RPMI7951 (cell line): Measurements from ENCODE around the genes LRFN2, TSPO2 and MDFI.

GRCh38 chr6:39276480-39276840 lies 37.8 kb downstream of the KCNK17 start:
- RAMPAGE, long total RNA: no peak

DNA sequence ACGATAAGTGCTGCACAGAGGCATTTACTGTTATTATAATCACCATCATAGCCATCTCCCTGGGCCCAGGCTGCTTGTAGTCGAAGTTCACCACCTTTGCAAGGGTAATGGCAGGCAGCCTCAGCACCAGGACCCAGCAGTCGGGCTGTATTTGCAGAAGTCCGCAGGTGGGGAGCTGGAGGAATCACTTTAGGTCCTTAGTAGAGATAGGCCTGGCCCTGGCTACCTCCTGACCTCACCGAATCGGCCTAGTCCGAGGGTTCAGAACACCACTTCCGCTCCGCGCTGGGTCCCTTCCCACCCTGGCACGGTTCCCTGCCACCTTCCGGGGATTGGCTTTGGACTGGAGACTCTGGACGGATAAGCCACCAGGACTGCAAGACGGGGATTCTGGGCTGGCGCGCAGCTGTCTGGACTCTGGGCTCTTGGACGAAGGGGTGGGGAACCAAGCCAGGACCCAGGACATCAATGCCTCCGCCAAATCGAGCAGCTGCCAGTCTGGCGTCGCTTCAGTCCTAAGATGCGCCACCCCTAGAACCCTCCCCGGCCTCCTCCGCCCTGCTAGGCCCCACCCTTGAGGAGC lies 1.4 kb downstream of the KCNK17 start:
- RAMPAGE, long total RNA: no peak

DNA sequence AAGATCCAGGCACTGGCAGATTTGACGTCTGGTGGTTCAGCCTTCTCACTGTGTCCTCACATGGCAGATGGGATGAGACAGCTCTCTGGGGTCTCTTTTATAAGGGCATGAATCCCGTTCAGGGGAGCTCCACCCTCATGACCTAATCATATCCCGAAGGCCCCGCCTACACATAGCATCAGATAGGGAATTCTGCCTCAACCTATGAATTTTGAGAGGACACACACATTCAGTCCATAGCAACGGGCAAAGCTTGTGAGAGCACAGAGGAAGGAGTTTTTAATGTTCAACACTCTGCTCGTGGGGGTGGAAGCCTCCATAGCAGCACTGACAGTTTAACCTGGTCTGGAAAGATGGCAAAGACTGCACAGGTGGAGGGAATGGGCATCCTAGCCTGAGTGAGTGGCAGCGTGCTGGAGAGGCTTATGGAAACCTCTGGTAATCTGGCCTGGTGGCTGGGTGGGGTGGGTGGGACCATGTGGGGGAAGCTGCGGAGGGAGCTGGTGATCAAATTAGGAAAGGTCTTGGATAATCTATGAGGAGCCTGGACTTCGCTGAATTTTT lies 27.6 kb downstream of the DAAM2 start:
- RAMPAGE, long total RNA: no peak

DNA sequence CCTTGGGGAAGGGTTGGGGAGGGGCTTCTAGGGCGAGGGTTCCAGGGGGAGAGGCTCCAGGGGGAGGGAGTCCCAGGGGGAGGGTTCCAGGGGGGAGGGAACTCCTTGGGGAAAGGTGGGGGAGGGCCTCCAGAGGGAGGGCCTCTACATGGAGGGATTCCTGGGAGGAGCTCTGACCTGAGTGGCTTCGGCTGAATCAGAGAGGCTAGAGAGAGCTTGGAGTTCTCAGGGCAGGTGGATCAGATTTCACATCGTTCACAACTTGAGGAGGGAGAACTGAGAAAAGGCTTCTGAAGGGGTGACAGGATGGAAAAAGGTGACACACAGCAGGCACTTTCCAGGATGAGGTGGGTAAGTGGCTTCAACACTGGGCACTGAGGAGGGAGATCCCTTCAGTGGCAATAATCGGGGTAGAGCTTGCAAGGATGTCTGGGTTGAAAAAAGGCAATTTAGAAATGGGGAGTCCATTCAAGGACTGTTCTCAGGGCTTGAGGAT lies 49.2 kb downstream of the DAAM2 start:
- RAMPAGE, long total RNA: no peak

DNA sequence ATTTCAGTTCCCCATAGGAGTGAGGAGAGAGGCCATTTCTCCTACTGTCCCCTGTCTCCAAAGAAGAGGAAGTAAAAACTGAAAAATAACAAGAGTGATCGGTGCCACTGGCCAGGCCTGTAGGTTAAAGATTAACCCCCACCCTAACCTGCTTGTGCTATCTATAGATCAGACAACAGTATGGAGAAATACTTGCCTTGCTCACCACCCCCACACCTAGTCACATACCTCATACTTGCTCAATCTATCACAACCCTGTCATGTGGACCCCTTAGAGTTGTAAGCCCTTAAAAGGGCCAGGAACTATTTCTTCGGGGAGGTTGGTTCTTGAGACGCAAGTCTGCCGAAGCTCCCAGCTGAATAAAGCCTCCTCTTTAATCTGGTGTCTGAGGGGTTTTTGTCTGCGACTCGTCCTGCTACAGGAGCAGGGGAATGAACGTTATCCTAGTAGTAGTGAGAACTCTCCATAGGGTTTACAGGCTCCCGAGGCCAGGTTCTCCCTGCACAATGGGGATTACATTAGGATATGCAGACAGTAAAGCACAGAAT lies 204.2 kb upstream of the MOCS1 start:
- RAMPAGE, long total RNA: no peak

DNA sequence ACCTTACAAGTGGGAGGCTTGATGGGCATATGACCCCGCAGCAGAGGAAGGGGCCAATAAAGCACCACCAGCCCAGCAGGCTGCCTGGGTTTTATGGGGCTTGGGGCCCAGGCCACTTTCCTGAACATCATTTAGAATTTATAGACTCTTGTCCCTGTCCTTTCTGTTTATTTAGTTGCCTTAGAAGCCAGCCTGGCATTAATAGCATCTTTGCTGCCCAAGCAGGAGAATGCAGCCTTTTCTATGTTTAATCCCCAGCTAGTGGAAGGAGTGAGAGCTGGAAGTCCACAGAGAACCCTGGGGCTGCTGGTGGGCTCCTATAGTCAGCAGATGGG lies 14.7 kb downstream of the LRFN2 start:
- RAMPAGE, long total RNA: no peak

GRCh38 chr6:40586853-40588223 lies at the start of gene LRFN2:
LRFN2 (minus strand) TSS chr6:40587364.
- RAMPAGE, long total RNA: no peak

- RAMPAGE, long total RNA: no peak
Measured at GRCh38 chr6:40779378-40779612, 192.1 kb upstream of the LRFN2 start.

GRCh38 chr6:41040265-41041156 lies 1.5 kb upstream of the UNC5CL start:
- RAMPAGE, long total RNA: no peak

DNA sequence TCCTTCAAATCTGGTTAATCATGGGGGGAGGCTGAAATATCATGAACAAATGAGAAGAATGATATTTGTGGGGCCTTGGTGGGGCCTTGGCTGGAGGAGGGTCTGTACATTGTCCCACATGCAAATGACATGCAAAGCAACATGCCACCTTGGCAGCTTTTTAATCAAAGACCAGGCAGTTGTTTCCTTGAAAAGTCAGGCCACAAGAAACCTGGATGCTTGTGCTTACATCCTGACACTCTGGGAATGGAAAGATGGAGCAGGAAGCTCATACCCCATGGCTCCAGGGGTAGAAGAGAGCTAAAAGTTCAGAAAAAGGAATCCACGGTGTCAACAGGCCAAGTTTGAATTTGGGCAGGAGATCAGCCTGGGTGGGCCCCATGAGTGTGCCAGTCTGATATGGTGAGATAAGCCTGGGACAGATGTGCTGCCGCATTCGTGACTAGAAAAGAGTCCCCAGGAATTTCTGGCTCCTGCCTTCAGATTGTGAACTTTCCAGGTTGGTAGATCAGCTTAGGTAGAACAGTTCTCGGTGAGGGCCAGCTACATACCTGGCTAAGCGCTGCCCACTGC lies at the start of gene TSPO2:
Gene TSPO2, plus strand, starts transcription at position 421 of the 573 bp plus-strand sequence.
- RAMPAGE, long total RNA: no peak

DNA sequence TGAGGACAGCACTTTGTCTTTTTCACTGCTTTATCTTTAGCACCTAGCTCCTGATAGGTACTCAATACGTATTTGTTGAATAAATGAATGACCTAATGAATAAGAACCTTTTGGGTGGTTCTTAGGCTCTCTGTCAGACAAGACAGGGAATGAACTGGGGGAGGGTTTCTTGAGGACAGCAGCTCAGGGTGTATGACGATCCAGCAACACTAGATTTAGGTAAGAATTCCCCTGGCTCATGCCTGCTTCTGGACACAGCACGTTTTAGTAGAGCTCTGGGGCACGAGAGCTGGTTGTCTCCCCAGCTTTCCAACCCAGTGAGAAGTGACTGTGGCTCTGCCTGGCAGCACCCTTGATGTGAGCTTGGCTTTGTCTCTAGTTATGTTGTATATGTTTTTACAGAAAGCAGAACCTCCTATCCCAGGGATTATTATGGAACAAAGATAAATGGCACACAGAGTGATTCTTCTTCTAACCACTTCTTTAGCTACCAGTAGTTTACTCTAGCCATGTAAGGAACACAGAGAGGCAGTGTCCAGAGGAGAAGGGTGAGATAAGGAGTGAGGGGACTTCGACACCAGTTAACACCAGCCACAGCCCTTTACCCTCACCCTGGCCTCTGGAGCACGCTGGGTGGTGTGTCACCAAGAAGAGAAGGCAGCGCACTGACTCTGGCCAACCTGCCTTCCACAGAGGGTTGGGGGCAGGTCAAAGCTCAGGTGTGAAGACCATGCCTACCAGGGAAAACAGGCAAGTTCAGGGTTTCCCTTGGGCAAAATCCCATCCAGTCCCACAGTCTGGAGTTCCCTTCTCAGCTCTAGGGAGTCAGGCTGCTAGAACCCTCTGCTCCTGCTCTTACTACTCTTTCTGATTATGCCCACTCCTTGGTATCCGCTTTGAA lies 3.9 kb downstream of the APOBEC2 start:
- RAMPAGE, long total RNA: no peak

- RAMPAGE, long total RNA: no peak
Measured at GRCh38 chr6:41103945-41104635, 31.3 kb downstream of the NFYA start.

DNA sequence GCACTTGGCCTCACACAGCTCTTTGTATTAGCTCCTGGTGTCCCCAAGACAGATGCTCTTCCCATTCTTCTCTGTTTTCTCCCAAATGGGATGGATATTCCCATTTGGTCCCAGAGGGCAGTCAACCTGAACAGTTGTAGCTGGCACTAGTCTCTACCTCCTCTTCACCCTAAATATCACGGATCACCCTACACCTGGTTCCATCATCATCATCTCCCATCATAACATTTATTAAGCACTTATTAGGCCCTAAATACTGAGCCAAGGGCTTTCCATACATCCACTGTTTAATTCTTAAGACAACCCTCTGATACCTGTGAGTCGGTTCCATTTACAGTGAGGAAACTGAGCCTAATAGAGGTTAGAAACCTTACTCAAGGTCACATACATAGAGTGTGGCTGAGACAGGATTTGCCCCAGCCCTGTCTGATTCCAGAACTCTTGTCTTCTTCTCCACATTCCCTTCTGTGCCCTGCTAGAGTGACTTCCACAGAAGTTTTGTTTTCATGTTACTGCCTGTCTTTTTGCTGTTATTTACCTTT lies 15.4 kb downstream of the TREM1 start:
- RAMPAGE, long total RNA: no peak

DNA sequence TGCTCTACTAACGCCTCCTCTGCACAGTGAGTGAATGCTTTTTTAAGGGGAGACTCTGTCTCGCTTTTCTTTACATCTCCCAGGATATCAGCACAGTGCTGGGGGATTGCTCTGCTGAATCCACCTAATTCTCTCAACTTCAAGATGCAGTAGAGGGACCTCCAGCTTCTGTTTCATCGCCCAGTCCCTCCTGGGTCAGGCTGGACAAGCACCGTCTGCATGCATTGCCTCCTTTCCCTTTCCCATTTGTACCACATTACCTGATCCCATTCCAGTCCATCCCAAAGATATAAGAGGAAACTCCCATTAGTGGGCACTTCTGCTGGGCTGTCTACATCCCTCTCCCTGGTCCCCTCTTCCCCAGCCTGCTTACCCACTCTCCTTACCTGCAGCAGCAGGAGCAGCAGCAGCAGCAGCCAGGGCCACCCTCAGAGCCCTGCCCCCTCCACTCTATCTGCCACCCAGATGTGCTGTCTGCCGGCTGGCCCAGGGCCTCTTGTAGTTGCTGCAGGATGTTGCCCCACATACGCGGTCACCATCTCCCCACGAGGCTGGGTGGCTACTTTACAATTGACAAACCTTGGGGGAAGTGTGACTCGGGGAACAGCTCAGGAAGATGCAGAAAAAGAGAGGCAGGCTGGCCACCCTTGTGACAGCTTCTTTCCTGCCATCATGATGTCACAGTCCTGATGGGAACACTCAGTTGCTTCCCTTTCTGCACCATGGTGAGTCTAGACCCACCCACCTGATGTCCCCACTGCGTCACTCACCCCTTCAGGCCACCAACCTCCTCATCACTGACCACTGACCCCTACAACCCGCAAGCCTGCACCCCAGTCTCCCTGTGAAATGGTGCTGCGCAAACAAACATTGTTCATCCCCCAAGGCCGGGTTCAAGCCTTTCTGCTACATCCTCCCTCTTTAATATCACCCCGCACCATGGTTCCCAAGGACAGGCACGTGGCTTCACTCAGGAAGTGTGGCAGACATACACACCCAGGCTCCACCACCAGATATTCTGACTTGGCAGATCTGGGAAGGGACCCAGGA lies 14.6 kb downstream of the TREM1 start:
- RAMPAGE, long total RNA: no peak

DNA sequence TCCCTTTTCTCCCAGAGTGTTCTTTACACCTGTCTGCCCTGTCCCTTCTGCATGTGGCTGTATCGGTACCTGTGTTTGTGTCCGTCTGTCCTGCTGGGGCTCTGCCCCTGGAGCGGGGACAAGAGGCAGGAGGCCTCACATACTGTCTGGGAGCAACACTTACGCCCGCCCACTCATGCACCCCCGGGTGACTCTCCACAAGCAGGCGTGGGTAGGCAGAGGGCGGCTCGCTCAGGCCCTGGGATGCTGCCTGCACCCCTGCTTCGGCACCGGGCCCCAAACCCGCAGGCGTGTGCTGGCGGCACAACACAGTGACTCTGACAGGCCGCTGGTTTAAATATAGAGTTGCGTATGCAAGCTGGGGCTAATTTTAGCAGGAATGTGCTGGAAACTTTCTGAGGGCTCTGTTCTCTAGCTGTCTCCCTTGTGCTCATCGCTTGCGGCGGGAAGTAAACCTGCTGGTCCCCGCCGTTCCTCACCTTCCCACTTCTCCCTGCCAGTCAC lies 94.7 kb upstream of the FOXP4 start:
- RAMPAGE, long total RNA: no peak

GRCh38 chr6:41504219-41505079 lies 41.7 kb upstream of the FOXP4 start:
- RAMPAGE, long total RNA: no peak

DNA sequence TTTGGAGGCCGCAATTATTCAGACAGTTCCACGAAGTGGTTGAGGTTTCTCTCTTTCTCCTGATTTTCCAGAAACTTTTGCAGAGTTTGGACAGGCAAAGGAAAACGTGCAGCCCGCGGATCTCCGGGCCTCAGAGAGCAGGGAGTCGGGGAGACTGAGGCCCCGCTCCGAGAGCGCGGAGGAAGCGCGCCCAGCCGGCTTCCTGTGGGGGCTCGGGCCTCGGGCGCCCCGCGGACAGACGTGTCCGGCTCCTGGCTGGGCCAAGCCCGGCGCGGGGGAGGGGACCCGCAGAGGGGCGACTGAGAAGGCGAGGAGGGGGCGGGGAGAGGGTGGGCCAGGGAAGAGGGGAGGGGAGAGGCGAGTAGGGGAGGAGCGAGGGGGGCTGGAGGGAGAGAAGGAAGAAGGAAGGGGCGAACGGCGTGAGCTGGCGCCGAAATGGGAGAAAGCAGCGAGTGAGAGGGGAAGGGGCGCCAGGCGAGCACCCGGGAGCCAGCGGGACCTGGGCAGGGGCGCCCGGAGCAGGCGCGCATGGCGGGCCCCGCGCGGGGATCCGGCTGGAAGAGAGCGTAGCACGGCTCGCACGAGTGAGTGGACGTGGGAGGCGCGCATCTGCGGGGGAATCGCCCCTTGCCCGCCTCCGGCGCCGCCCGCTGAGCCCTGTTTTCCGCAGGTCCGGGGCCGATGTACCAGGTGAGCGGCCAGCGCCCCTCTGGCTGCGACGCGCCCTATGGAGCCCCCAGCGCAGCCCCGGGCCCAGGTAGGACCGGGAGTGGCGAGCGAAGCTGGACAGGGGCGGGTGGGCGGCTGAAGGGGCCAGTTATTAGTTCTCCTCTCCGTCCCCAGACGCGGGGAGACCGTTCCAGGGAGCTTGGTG lies at the start of gene MDFI:
Gene MDFI, plus strand, starts transcription at position 400 of the 874 bp plus-strand sequence.
- RAMPAGE, long total RNA: no peak

DNA sequence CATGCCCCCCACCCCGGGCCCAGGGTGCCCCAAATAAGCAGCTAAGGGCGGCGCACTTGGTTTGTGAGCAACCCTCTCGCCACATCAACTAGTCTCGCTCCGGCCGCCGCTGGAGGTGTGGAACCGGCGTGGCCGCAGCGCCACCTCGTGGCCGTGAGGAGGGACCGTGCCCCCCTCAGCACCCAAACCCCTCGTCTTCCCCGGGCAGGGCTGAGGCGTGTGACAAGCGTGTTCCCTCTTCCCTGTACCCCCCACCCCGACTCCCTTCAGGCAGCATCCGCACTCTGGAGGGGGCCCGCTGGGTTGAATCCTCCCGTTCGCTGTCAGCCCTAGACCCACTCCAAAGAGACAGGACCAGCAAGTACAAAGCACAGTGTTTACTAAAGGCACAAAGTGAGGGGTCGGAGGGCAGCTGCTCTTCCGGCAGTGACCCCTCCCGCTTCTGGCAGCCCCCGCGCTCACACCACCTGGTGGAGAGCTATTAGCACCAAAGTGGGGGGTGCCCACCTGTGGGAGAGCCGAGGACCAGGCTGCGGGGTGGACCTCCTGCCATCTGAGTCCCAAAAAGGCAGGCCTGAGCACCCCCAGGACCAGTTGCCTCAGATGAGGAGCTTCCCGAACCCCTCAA lies 45.5 kb downstream of the MDFI start:
- RAMPAGE, long total RNA: no peak

DNA sequence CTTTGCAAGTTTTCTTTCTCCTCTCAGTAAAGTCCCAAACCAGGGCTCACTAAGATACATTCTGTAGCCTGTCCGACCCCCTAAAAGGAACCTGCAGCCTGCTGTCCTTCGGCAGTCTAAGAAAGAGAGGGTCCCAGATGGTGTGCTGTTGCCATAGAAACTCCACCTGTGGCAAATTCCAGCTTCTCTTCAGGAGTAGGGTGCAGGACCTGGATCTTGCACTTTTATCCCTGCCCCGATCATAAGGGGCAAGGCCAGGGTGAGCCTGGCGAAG lies 331 bp upstream of the TFEB start:
- RAMPAGE, long total RNA: no peak

GRCh38 chr6:41741632-41742267 lies 5.4 kb downstream of the PGC start:
- RAMPAGE, long total RNA: no peak